ENCODE measurements around the genes GBX2, ACKR3 and COL6A3.

- PRO-cap, result no peak
Observed at GRCh38 chr2:236168243-236168645, at the start of gene GBX2. TSS of gene GBX2 (minus strand) at chr2:236168386.

- PRO-cap, result no peak
Observed at GRCh38 chr2:236241343-236242104, 22.7 kb downstream of the ASB18 start.

- PRO-cap, result no peak
Observed at GRCh38 chr2:236546401-236547271, 23.0 kb upstream of the ACKR3 start.

DNA sequence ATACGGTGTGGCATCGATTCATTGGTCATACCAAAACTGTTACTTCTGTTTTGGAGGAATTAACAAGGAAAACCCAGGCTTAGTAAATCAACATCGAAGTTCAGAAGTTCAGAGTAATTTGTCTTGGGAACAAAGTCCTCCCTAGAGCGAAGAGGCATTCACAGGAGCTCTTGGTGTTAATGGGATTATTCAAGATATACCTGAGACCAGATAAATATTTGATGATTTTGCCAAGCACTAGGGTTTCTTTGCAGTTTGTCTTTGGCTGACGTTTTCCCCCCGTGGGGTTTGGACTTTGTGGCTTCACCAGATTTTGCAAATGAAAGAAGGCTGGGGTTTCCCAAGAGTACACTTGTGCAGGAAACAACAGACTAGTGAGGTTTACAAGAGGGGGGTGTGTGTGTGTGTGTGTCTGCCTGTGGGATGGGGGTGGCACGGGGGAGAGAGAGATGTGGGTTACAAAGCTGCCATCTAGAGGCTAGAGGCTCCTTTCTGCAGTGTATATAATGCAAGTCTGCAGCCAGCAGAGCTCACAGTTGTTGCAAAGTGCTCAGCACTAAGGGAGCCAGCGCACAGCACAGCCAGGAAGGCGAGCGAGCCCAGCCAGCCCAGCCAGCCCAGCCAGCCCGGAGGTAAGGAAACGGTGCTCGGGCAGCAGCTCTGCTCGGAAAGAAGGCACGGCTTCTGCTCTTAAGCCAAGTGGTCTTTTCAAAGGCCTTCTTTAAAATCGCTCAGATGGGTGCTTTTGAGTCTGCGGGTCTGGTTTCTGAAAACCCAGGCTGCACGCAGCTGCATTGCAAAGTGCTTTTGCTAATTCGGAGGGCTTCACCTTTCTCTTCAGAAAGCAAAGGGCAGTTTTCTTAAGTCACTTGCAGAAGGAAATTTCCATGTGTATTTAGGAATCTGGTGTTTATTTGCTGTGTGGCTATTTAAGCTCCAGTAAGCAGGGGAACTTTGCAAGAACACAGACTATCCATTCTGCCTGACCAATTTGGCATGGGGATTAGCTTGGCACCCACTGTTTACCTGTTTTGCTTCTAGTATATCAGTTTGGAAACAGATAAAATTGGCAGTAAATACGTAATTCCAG lies at the start of gene ACKR3:
Gene ACKR3 (plus strand): TSS at position 533 of the 1,090 bp plus-strand sequence.
- PRO-cap, result bidirectional peak, plus-strand start at position 533 of the sequence, minus-strand start at position 376 of the sequence

DNA sequence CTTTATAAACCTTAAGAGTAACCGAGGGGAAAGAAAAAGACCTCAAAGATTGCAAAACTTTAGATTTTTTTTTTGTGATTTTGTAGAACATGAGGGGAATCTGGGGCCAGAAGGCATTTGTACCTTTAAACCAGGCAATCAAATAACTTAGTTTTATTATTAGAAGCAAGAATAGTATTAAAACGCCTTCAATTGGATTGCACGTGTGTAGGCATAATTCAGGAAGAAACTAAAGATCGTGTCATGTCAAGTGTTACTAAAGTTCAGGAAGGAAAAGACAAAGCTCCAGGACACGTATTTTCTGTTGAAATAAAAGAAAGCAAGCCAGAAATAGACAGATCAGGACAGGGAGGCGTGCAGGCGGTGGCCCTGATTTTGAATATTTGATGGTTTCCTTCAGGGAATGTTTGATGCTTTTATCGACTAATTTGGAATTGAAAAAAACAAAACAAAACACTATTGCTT lies 2.2 kb downstream of the ACKR3 start:
- PRO-cap, result no peak

- PRO-cap, result no peak
Observed at GRCh38 chr2:236582895-236583130, 13.2 kb downstream of the ACKR3 start.

- PRO-cap, result no peak
Observed at GRCh38 chr2:236718993-236719796, 149.6 kb downstream of the ACKR3 start.

DNA sequence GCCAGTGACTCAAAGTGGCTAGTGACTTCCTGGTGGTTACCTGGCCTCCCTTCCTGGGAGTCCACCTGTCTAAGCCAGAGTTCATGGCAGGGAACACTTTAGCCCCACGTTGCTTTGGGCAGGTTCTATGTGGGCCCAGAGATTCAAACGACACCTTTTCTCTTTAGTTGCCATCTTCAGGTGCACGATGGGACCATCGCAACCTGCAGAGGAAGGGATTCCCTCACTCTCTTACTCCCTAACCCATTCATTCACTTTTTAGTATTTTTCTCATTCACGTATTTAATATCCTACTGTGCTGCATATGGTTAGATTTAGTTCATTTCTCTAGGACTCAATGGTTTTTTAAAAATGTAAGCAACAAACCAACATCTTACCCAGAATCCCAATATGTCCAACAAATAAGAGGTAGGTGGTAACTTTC lies 163.1 kb downstream of the ACKR3 start:
- PRO-cap, result no peak

DNA sequence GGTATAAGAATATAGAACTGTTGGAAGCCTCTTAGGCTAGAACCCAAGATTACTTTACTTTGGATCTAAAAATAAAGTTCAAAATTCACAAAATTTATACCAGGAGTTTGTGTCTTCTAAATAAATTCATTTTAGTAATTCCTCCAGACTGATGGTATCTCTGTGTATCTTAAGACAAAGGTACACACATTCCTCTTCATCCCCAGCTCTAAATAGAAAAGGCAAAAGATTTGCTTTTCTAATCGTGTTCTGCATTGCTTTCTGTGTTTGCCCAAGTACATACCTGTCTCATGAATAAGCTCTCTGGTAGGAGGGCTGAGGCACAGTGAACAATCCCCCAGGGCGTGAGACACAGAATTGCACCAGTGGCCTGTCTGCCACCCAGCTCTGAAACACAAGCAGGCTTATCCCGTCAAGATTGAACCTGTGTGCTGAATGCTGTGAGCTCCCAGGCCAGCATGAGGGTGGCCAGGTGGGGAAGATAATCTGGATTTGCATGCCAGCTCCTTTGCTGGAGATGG lies 176.1 kb downstream of the ACKR3 start:
- PRO-cap, result no peak

DNA sequence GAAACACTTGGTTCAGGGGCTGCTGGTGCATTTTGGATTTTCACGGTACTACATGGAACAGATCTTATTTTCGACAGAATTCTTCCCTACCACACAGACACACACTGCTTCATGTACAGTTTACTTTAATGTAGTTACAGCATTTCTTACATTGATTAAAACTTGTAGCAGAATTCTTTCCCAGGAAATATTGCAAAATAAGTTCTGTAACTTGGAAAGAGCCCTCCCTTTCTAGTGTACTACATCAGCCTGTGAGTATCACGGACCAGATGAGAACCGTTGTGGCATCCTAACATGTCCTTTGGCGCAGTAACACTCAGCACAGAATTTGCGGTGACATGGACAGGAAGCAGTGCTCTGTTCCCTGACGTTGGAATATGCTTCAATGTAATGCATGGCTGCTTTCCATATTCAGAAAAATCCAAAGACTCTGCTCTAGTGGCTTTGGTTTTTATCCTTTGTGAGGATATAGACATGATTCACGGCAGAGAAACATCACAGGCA lies 122.6 kb downstream of the COPS8 start:
- PRO-cap, result no peak

DNA sequence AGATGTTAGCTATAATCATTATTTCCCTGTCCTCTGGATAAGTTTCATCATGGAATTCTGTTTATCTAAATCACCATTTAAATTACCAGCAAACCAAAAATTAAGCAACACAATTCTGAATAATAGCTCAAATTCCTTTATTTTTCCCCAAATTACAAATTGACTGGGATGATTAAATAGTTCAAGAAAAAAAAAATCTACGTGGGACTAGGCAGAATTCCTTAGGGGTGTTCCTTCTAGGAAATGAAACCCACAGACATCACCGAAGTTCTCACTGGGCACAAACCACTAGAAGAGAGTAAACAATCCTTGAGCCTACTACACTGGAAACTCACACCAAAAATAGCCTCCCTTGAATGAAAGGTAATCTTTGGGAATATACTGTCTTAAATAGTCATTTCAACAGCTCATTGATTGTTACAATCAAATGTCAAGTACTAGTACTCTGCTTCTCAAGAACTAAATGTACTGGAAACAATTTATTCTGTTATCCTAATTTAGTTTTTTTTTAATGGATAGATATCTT lies 159.4 kb downstream of the COL6A3 start:
- PRO-cap, result no peak

GRCh38 chr2:237296865-237297323 lies 117.1 kb downstream of the COL6A3 start:
- PRO-cap, result no peak

GRCh38 chr2:237411730-237412529 lies 2.0 kb downstream of the COL6A3 start:
- PRO-cap, result bidirectional peak, plus-strand start at chr2:237412204, minus-strand start at chr2:237412059; bidirectional peak, plus-strand start at chr2:237412395, minus-strand start at chr2:237412256

DNA sequence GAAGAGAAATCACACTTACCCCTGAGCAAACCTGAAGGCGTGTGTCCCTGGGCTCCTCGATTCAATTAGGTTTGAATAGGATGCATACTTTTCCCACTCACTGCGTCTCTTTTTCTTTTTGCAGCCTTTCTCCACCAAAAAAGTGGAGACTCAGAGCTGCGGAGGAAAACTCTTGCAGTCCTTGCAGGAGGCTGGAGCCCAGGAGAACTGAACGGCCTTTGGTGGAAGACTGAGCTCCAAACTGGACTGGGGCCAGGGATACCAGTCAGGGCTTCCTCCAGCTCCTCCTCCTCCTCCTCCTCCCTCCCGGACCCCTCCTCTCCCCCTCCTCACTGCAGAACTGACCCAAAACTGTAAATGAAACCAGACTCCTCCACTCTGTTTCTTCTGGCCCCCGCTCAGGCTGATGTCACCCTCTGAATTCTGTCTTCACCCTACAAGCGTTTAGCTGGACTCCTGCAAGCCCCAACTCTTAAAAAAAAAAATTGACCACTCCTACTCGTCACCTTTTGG lies at the start of gene COL6A3:
Gene COL6A3 (minus strand): TSS at position 231 of the 513 bp plus-strand sequence.
- PRO-cap, result unidirectional peak, minus-strand start at position 67 of the sequence; unidirectional peak, minus-strand start at position 209 of the sequence; bidirectional peak, plus-strand start outside the sequence, minus-strand start at position 446 of the sequence

DNA sequence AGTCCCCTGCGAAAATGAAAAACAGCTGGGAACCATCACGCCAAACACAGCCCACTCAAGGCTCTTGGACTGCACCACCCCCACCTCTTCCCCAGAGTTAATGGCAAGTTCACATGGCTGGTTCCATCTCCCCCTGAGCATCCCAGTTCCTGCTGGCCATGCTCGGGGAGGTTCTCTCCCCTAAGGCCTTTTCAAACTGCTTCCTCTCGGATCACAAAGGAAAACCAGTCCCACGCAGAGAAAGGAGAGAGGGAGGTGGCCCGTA lies 35.1 kb upstream of the MLPH start:
- PRO-cap, result no peak

- PRO-cap, result no peak
Observed at GRCh38 chr2:237473462-237473901, 13.6 kb upstream of the MLPH start.

GRCh38 chr2:237538455-237538654 lies 28.0 kb upstream of the PRLH start:
- PRO-cap, result no peak

DNA sequence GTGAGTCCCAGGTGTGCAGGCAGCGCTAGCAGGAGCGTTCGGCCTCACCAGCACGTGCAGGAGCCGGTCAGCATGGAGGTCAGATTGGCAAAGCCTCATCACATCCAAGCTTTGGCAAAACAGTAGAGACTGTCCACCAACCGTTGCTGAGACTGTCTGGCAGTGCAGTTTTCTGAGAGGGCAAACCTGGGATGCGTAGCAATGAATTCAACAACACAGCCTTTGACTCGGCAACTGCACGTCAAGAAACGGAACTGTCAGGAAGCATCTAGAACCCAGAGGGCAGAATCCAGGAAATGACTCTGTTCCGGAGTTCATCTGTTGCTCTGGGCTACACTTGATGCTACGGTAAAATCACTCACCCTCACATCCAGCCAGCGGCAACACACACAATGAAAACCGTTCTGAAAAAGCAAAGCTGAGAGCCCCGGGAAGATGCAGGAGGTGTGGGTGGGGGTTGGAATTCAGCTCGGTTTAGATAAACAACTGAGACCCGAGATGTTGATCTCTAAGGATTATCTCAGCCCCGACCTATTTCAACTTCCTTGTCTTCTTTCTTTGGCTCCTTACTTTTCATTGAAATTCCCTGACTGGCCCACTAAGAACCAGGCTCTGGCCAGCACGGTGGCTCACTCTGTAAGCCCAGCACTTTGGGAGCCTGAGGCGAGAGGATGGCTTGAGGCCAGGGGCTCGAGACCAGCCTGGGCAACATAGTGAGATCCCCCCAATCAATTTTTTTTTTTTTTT lies 13.2 kb upstream of the RAB17 start:
- PRO-cap, result bidirectional peak, plus-strand start at position 357 of the sequence, minus-strand start at position 154 of the sequence

- PRO-cap, result no peak
Observed at GRCh38 chr2:237616489-237617070, 10.8 kb upstream of the LRRFIP1 start.

- PRO-cap, result no peak
Observed at GRCh38 chr2:237656744-237657126, 29.3 kb downstream of the LRRFIP1 start.